ENCODE measurements around the genes CXorf51A, TMEM185A and MTMR1.

- RRBS, 2 experiments, result no CpG with 5 or more reads among the region's 9 CpGs
These were observed at the start of gene CXorf51A for GRCh38 chrX:146814494-146815026. TSS of gene CXorf51A (minus strand) at chrX:146814744.

DNA sequence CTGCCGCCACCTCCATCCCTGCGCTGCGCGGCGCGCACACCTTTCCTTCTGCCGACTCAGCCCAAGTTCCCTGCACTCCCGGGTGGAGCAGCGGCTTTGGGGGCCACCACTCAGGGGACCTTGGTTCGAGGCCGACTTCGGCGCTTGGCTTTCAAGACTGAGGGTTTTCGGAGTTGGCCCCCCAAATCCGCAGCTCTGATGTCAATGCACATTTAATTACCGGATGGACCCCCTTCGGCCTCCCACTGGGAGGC lies 1.1 kb downstream of the AFF2 start:
- RRBS, 2 experiments, result 10% methylated on average over 2 of the region's 17 CpGs; no CpG with 5 or more reads in 1 of the 2 experiments

GRCh38 chrX:148577283-148577684 lies 76.9 kb downstream of the AFF2 start:
- RRBS, 2 experiments, result no CpG with 5 or more reads among the region's 6 CpGs

DNA sequence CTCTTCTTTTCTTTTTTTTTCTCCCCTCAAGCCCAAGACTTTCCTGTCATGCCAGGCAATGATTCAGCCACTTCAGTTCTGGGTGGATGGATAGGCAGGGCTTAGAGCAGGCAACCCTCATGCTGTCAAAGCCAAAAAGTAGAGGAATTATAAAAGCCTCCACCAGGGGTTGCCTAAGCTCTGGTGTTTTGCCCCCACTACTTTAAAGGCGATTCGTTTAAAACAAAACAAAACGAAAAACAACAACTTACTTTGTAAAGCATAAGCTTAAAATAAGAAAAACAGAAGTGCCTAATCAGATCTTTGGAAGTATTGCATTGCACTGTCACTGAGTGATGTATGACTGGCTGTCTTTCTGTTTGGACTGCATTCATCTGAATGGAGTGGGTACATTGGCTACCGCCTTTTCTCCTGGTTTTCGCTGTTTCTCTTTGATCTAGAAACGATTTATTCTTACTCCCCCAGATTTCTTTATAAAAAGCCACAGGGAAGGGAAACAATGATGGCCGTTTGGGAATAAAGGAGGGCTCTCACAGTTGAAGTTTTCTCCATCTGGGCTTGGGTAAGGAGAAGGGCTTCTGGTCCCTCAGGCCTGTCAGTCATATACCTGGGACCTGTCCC lies 5.4 kb upstream of the IDS start:
- RRBS, 2 experiments, result no CpG with 5 or more reads among the region's 7 CpGs

DNA sequence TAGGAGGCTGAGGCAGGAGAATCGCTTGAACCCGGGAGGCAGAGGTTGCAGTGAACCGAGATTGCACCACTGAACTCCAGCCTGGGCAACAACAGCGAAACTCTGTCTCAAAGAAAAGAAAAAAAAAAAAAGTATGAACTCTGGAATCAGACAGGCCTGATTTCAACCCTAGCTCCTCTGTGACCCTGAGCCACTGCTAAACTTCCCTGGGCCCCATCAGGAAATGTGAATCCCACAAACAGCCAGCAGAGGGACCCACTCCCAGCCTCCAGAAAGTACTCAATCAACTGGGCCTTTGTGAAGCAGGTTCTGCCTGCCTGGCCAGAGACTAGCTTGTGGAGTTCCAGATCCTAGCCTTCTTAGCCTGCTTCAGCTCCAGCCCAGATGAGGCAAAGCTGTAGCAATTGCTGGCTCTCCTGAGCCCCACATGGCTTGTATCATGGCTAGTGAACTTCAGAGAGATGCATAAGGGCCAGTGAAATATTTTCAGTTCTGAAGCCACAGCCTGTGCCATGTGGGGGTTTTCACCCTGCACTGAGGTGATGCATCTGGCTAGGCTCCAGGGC lies 7.2 kb upstream of the IDS start:
- RRBS, 2 experiments, result no CpG with 5 or more reads among the region's 4 CpGs

GRCh38 chrX:149522561-149523387 lies 17.7 kb upstream of the IDS start:
- RRBS, 2 experiments, result no CpG with 5 or more reads among the region's 5 CpGs

GRCh38 chrX:149606607-149607183 lies 11.6 kb upstream of the HSFX2 start:
- RRBS, 2 experiments, result no CpG with 5 or more reads among the region's 2 CpGs

- RRBS, 2 experiments, result 2 to 4% methylated on average over 9 to 14 of the region's 74 CpGs
These were observed at the start of gene TMEM185A for GRCh38 chrX:149631519-149632310. TSS of gene TMEM185A (minus strand) at chrX:149631792.

DNA sequence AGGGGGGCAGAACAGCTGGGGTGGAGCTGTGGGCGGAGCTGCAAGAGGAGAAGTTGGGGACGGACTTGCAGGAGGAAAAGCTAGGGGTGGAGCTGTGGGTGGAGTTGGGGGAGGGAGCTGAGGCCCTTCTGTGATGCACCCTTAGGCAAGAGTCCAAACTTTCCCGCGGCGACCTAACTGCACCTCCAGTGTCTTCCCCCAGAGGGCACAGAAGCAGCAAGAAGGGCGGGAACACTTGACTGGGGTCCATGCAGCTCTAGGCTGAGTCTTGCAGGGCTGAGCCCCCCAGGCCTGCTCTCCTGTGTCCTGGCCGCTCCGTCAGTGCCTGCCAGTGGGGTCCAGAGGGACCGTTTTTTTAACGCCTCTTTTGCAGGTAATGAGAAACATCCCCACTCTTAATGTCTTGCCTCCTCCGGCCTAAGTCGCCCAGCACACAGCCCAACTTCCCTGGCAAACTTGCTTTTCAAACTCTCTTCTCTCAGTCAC lies 2.3 kb upstream of the EOLA2 start:
- RRBS, 2 experiments, result no CpG with 5 or more reads among the region's 12 CpGs

GRCh38 chrX:150298203-150298965 lies 64.7 kb upstream of the MAMLD1 start:
- RRBS, 2 experiments, result 100% methylated on average over 1 of the region's 8 CpGs; no CpG with 5 or more reads in 1 of the 2 experiments

DNA sequence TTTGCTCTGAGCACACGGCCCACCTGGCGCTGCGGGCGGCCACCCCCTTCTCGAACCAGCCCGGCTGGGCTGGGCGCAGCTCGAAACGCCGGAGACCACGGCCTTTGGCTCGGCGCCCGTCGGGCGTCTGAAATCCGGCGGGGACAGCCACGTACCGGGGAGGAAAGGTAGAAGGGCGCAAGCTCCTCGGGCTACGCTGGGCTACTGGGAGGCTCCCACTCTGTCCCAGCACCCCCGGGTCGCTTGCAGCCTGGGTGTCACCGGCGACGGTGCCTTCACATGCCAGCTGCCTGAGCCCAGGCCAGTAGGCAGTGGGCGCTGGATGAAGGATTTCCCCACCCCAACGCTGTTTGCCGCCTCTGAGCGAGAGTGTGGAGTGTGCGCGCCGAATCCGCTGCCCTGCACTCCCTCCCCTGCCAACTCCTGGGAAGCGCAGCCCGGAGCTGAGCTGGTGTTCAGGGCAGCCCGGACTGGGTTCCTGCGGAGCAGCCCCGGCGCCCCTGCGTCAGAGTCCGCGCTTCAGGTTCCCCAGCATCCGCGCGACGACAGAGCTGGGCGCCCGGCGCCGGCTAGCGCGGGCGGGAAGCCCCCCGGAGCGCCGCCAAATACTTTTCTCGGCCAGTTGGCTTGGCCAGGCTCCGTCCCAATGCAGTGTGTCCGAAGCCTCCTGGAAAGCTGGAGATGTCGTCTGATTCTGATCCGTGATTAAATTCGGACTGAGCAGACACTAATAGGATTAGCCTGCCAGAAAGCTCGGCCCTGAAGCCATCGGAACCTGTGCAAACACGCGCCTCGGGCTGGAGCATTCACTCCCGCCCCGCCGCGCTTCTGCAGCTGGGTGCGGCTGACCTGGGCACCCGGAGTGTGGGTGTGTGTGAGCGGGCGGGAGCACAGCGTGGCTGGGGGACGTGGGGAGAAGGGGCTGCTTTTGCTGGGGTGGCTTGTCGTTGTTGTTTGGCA lies 825 bp downstream of the MAMLD1 start:
- RRBS, 2 experiments, result 1 to 5% methylated on average over 23 to 27 of the region's 81 CpGs

DNA sequence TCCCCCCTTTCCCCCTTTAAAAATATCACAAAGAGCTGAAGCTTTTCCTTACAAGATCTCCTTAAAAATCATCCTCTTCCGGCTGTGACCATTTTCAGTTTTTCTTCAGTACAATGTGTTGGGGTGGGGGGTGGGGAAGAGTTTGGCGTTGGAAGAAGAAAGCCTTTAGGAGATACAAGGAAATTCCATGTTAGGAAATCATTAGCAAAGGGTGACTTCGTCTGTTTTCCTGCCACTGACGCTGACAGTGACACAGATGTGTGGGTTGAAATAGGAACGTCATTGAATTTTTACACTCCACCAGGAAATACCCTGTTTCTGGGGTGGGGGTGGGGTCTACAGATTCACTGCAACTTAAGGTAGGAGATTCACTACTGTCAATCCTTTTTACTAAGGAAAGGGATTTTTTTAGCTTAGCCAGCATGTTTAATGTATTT lies 3.8 kb downstream of the MAMLD1 start:
- RRBS, 2 experiments, result no CpG with 5 or more reads among the region's 5 CpGs

GRCh38 chrX:150372174-150372772 lies 9.2 kb downstream of the MAMLD1 start:
- RRBS, 2 experiments, result no CpG with 5 or more reads among the region's 13 CpGs

DNA sequence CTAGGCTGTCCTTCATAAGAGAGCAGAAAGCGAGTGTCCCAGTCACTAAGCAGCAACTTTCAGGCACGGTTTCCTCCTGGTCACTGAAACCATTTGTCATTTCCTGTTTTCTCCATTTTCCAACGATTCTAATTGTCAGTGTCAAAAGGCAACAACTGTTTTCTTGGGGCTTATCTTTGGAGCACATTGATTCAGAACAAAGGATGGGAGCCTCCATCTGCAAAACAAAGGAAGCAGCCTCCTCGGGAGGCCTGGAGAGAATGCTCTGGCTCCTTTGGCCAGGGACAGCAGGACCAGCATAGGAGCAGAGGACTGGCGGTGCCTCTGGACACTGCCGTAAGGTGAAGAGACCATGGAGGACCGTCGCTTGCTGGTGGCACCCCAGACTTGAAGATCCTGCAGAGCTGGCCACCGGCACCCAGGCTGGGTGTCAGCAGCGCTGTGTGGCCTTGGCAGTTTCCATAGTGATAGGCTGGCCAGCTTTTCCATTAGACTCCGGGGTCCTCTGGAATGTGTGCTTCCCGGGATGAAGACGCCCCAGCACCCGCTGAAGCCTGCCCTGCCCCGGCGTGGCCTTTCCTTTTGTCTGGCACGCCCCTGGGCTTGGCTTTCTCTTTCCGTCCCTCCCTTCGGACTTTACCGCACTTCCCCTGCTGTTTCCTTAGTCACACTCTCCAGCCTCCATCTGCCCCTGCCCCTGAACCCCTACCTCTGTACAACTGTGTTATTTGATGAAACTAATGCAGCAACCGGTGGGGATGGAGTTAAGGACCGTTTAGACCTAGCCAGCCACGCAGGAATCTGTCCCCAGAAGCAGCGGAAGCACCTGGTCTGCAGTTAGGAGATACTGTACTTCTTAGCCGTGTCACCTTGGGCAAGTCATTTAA lies 61.0 kb upstream of the MTM1 start:
- RRBS, 2 experiments, result 74 to 82% methylated on average over 7 of the region's 25 CpGs

GRCh38 chrX:150547255-150548099 lies 20.9 kb upstream of the MTM1 start:
- RRBS, 2 experiments, result 21 to 29% methylated on average over 19 of the region's 58 CpGs

DNA sequence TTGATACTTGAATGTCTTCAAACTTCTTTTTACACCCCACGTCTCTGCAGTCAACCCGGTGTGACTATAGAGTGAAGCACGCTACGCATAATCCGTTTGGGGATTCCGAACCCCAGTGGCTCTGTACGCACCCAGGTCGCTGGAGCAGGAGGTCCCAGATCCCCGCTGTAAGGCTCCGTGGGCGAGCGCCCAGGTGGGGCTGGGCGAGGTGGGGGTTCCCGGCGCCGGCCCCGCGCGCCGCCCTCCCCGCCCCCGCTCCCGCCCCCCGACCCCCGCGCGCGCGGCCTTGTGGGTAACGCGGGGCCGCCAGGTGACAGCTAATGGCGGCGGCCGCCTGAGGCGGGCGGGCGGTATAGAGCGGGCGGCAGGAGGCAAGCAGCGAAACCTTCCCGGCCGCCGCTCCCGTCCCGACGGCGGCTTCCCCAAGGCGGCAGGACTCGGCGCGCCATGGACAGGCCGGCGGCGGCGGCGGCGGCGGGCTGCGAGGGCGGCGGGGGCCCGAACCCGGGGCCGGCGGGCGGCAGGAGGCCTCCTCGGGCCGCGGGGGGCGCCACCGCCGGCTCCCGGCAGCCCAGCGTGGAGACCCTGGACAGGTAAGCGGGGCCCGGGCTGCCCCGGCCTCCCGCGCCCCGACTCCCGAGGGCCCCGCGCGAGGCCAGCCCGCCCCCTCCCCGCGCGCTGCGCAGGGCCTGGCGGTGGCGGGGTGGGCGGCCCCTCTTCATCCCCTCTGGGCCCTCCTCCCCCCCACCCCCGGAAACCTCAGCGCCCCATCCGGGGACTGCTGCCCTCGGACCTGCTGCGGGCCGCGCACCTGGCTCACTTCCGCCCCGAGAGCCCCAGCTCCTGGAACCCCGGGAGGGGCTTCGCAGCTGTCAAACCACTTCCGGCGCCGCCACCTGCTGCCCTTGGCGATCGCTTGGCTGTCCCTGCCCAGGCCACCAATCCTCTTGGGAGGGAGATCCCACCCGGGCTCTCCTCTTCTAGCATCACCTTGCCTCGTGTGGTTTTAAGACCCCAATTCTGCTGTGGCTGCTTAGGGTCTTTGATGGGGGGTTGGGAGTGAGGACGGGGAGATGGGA lies at the start of gene MTMR1:
TSS of gene MTMR1 (plus strand) at position 313 of the 1,079 bp plus-strand sequence.
- RRBS, 2 experiments, result 1 to 4% methylated on average over 40 to 43 of the region's 112 CpGs

- RRBS, 2 experiments, result no CpG with 5 or more reads among the region's 1 CpG
These were observed 13.3 kb downstream of the MTMR1 start for GRCh38 chrX:150706406-150706947.

GRCh38 chrX:150842119-150842673 lies 56.3 kb downstream of the CD99L2 start:
- RRBS, 2 experiments, result no CpG with 5 or more reads among the region's 3 CpGs

GRCh38 chrX:150845024-150845695 lies 53.3 kb downstream of the CD99L2 start:
- RRBS, 2 experiments, result no CpG with 5 or more reads among the region's 5 CpGs

DNA sequence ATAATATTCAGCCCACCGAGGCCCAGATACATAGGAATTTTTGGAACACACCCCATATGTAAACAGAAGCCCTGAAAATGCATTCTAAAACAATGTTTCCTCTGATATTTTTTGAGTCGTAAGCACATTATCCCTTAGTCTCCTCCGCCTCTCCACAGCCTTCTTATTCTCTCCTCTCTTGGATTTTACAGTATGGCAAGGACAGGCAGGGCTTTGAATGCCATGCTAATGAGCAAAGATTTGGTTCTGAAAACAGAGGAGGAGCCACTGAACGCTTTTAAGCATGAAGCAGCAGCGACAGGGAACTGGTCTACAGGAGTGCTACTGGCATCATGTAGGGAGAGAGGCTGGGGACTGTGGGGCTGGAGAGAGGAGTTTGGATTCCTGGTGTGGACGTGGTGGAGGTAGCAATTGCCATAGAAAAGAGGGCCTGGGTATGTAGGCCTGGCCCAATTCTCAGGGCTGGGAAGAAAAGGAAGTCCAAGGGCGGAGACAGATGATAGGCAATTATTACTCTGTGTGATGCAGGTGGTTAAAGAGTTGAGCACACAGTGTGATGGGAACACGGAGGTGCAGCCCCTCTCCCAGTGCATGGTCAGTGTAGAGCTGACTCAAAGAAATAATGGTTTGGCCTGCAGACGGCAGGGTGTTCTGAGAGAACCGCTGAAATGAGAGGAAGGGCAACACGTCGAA lies 4.7 kb upstream of the CD99L2 start:
- RRBS, 2 experiments, result no CpG with 5 or more reads among the region's 12 CpGs

Measured in Panc1 (cell line).